ENCODE measurements around a stretch of chr15.

DNA sequence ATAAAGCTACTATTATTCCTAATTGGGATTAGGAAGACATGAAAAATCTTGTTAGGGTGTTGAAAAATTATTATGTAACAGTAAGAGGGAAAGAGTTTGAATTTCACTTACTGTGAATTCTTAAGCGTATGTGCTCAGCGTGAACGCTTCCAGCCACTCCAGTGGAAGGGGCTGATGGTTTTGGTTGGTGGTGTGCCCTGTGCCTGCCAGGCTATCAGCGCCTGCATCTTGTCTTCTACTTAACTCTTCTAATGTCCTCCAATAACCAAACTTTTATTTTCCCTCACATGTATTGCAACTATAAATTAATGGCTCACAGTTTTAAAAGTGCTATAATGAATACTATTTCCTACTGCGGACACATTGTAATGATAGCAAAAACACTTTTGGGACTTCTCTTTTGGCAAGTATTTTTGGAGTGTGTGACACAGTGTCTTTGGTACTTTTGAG, 22.6 kb downstream of the CDIN1 start:
- PRO-cap: no peak

DNA sequence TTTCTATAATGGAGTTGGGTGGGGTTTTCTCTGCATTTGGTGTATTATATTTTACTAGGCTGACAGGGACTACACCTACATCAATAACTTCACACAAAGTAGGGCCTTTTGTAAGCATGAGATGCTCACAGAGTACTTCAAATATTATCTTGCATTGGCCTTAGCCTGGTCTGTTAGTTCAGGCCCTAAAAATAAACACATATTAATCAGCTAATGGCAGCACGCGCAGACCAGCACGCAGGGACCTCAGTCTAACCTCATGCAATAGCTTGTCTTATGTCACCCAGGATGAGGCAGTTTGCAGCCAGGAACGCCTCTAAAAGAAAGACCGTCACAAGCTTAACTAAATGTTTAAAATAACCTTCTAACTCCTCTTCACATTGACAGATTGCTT, 212.3 kb downstream of the CDIN1 start:
- PRO-cap: no peak

DNA sequence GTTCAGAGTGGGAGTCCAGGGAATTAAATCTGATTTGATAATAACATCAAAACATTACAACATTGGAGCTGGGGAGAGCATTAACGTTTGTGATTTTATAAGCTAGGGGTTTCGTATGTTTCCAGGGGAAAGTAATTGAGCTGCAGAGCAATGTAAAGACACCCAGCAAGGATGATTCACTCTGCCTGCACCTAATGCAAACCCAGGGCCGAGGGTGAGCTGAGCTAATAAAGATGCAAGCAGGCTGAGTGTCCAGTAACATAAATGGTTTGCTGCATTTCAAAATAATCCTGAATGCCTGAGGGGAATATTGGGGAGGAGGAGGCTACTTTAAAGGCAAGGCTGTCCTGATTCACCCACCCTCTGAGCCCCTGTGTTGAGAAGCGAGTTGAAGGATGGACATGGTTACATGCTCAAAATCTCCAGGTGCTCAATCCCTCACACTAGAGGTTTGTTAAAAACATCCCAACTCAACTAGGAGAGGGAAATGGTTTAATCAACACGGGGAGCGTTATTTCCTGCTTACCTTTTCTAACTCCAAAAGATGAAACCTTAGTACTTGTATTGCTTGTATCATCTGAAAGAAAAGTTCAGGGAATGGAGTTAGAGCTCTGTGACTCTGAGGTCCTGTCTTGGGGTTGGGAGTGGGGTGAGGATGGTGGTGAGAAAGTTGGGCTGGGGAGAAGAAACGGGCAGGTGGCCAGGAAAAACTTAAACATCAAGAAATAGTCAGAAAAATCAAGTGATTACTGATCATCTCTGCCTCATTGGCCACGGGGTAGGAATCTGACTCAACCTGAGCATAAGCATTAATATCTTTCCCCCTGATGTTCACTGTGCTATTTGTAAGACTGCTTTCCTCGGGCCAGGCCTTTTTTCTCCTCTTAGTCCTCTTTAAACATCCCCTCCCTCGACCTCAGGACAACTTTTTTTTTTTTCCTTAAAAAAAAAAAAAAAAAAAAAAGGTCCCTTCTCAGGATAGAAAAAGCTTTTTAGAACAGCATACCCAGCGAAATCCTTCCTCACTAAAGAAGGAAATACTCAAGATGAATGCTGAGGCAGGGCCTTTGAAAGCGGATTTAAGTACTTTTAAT, 6.0 kb downstream of the MEIS2 start:
- PRO-cap: no peak

GRCh38 chr15:37104043-37104784, 3.9 kb upstream of the MEIS2 start:
- PRO-cap: no peak

- PRO-cap: no peak
Measured at GRCh38 chr15:37109922-37110703, 9.8 kb upstream of the MEIS2 start.

- PRO-cap: no peak
Measured at GRCh38 chr15:38005872-38006407, 71.5 kb downstream of the TMCO5A start.

DNA sequence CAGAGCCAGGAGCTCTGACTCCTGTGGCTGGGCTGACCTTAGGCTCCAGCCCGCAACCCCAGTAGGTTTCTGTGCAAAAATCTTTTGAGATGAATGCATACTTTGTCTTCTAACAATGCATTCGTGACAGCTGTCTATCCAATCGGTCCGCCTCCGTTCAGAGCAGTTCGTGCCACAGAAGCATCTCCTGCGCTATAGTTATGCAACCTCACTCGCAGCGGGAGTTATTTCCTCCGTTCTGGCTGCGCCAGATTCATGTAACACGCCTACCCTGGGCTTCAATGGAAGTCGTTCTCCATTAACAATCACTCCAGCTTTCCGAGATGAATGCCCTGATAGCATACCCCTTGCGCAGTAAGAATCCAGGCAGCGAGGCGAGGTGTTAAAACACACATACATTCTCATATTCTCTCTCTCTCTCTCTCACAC, 1.5 kb upstream of the SPRED1 start:
- PRO-cap: no peak

- PRO-cap: no peak
Measured at GRCh38 chr15:38282608-38283387, 30.2 kb downstream of the SPRED1 start.

DNA sequence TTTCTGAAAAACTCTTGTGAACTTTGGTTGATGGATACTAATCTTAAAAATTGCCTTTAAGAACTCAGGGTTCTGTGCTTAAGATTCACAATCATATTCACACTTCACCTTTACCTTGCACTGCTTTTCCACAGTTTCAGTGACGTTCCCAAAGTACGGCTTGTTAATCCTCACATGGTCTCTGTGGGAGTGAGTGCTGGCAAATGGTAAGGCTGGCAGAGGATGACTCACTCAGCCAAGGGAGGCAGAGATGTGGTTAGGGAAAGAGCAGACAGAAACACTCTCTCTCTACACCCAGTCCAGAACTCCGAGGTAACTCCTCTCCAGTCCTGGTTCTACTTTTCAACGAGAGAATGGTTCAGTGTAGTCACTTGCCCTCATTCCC, 33.2 kb downstream of the RASGRP1 start:
- PRO-cap: no peak

DNA sequence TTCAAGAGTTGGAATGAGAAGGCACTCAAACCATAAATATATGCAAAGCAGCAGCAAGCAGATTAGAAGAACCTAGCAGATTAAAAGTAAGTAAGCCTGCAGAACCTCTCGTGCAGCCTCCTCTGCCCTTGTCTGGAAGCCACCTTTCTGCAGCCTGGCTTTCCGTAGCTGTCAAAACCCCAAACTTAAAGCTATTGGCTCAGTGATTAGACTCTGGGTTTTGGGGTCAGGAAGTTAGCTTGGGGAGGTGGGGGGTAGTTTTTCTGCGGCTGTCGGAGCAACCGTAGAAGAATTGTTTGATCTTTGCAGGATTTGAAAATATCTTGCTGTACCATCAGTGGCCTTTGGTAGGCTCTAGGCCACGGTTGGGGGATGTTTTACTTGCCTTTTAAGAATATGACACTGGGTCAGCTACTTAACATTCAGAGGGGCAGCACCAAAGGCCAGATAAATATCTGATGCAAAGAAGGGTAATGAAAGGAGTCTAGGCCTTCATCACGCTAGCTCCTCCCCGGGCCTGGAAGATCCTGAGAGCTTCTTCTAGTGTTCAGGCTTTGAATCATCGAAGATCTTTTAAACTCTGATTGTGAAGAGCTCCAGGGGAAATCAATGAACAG, 88.4 kb upstream of the RASGRP1 start:
- PRO-cap: no peak

- PRO-cap: no peak
Measured at GRCh38 chr15:38864565-38865003, 300.0 kb upstream of the RASGRP1 start.

DNA sequence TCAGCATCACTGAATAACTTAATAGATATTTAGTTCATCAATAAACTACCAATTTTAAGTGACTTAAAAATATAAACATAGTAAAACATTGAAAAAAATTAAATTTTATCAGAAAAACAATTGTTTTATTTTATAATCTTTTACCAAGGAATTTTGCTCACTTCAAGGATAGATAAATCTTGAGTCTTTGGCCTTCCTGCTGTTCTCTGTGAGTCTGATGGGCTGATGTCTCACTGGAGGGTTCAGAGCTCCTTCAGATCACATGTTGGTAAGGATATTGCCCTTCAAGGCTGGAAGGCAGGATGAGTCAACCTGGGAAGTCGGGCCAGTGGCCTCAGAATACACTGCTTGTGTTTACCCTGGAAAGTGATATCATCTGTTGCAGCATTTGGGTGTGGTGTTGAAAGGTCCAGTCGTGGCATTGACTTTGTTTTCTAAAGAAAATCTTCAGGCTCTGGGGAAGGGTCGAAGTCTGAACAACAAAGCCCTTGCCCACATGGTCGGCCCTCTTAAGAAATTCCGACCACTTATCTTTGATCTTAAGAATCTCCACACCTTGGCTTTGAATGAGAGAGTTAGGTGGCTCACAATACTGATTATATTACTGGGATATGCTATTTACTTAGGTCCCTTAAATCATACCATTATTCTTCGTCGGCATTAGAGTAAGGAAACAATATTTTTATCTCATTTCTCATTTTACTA, 303.7 kb upstream of the RASGRP1 start:
- PRO-cap: no peak

DNA sequence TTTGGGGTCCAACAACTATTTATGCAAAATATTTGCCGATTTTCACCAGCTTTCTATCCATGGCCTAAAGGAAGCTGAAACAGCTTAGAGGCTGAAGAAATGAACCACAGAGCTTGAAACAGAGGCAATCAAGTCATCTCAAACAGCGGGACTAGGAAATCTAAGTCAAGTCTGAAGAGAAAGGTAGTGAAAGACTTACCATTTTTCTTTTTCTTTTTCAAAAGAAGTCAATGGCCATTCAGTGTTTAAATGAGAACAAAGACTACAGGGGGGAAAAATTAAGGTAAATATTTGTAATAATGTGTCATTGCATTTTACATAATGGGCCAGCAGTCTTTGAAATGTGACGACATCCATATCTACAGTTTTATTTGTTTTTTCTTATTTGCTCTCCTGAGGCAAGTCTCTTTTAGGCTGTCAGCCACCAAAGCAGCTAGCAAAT, 307.2 kb upstream of the THBS1 start:
- PRO-cap: no peak

GRCh38 chr15:39454172-39454689, 126.6 kb upstream of the THBS1 start:
- PRO-cap: no peak

GRCh38 chr15:39472464-39473808, 107.9 kb upstream of the THBS1 start:
- PRO-cap: no peak

GRCh38 chr15:39582865-39583028, 1.9 kb downstream of the THBS1 start:
- PRO-cap: no peak

GRCh38 chr15:39595290-39596490, 14.8 kb downstream of the THBS1 start:
- PRO-cap: no peak

DNA sequence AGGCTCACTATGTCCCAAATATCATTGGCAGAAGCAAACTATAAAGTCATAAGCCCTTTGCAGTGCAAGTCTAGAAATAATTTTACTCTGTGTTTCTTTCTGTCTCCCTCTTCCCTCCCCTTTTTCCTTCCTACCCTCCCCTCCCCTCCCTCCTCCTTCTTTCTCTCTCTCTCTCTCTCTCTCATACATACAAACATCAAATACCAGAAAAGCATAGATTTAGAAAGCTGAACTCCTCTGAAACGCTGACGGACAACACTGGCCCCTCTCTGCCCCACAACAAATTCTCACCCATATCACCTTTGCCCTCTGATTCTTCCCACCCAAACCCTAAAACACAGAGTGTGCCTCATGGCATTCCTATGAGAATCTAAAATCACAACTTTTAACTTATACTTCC, 18.5 kb downstream of the THBS1 start:
- PRO-cap: no peak

- PRO-cap: no peak
Measured at GRCh38 chr15:40049543-40050155, 10.7 kb upstream of the SRP14 start.

GRCh38 chr15:40069132-40069860, 30.3 kb upstream of the SRP14 start:
- PRO-cap: no peak